Metastatic Pancreatic Carcinoma in the Ovary (tissue), 1 donor: ENCODE measurements around the gene BIRC7.

DNA sequence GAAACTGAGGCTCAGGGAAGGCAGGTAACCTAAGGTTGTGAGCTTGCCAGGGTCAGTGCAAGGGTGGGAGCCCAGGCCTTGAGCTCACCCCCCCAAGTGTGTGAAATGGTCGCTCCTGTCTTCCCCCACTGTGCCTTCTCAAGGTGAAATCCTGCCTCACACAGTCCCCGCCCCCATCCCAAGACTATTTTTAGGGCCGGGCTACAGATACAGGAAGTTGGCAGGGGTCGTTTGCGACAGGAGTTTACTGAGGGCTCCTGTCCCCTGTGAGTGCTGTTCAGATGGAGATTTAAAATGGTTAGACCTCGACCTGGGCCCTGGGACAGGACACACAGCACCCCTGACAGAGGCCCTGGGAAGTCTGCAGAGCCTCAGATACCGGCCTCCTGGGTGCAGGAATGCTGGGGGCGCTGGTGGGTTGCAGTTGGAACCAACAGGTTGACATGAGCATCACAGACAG is 18.8 kb upstream of the GATA5 start:
- PRO-cap, result no peak

DNA sequence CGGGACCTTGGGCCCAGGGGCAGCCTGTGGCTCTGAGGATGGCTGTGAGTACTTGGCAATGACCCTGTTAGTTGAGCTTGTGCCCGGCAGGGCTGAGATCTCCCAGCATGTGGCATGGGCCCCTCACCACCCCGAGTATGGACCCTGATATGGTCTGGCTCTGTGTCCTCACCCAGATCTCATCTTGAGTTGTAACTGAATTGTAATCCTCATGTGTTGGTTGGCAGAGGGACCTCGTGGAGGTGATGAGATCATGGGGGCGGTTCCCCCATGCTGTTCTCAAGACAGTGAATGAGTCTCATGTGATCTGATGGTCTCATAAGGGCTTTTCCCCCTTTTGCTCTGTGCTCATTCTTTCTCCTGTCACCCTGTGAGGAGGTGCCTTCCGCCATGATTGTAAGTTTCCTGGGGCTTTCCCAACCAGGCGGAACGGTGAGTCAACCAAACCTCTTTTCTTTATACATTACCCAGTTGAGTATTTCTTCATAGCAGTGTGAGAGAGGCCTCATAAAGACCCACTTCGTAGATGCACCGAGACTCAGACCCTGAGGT is 26.0 kb upstream of the GATA5 start:
- PRO-cap, result no peak

GRCh38 chr20:62523755-62524214 is 48.0 kb upstream of the GATA5 start:
- PRO-cap, result no peak

DNA sequence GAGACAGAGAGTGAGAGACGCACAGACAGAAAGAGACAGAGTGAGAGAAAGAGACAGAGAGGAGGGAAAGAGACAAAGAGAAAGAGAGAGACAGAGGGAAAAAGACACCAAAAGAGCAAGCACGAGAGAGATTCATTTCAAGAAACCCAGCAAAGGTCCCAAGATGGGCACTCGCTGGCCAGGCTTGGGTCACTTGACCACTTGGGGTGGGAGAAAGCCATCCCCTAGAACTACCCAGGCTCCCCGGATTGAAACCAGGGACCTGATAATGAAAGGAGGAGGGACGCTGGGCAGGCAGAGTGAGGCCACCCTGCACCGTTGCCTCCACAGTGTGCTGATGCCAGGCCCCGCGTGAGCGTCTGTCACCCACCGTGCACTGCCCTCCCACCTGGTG is 67.9 kb upstream of the SLCO4A1 start:
- PRO-cap, result no peak

- PRO-cap, result unidirectional peak, plus-strand start at chr20:62603960
Observed at GRCh38 chr20:62603814-62604193, 38.5 kb upstream of the SLCO4A1 start.

- PRO-cap, result no peak
Observed at GRCh38 chr20:62685965-62686607, 22.6 kb upstream of the NTSR1 start.

DNA sequence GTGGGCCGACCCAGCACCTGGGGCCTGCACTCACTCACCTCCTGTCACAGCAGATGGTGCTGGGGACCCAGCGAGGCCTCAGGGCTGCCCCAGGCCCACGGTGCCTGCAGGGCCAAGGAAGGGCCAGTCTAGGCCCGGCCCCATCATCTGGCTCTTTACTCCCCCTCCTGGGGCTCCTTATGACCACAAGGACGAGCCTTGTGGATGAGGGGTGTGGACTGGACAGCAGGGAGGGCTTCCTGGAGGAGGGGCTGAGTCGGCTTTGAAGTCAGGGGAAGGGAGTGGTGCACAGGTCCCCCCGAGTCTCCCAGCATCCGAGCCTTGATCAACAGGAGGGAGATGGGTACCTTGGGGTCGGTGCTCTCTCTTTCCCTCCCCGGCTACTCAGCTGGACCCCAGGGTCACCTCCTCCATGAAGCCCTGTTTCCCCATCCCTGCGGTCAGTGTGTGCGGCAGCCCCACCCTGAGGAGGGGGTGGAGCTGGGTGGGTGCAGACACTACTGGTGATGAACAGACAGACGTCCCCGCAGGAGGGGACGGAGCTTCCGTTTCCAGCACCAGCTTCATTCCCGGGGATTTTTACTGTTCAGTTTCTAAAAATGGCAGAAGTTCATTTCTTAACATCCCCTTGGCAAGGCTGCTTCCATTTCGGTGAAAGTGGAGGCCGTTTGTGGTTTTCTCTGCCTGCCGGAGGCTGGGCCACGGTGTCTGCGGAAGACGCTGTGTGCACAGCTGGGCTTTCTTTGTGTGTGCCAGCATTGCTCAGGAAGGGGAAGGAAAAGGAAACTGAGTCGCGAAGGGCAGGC is 19.5 kb downstream of the NTSR1 start:
- PRO-cap, result no peak

- PRO-cap, result no peak
Observed at GRCh38 chr20:62768400-62769017, 27.8 kb upstream of the MRGBP start.

- PRO-cap, result no peak
Observed at GRCh38 chr20:62772976-62773595, 23.2 kb upstream of the MRGBP start.

GRCh38 chr20:62840580-62841172 is 20.9 kb downstream of the TCFL5 start:
- PRO-cap, result no peak

- PRO-cap, result no peak
Observed at GRCh38 chr20:62910497-62911495, 15.5 kb downstream of the DIDO1 start.

DNA sequence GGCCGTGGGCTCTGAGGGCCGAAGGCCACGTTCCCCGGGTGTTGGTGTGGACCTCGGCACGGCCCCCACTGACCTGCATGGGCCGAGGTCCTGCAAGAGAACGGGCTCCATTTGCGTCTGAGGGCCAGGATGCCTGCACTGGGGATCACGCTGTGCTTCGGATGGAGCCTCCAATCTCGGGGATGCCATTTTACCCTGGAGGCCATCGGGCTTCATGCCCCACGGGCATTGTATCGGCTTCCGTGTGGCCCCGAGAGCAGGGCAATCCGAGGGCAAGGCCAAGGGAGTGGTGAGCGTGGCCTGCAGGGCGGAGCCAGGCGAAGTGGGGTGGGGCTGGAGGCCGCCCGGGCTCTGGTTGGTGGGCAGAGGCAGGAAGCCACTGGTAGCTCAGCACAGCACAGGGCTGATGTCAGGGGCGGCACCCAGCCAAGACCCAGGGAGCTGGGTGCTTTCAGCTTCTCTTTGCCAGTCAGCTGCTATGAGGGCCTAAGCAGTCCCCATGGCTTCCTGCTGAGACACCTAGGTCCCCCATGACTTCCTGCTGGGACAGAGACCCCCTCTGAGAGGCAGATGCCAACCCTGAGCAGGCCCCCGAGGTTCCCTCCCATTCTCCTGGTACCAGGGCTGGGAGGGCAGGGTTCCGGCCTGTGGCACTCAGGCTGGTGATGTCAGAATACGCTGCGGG is 57.6 kb upstream of the BHLHE23 start:
- PRO-cap, result no peak

DNA sequence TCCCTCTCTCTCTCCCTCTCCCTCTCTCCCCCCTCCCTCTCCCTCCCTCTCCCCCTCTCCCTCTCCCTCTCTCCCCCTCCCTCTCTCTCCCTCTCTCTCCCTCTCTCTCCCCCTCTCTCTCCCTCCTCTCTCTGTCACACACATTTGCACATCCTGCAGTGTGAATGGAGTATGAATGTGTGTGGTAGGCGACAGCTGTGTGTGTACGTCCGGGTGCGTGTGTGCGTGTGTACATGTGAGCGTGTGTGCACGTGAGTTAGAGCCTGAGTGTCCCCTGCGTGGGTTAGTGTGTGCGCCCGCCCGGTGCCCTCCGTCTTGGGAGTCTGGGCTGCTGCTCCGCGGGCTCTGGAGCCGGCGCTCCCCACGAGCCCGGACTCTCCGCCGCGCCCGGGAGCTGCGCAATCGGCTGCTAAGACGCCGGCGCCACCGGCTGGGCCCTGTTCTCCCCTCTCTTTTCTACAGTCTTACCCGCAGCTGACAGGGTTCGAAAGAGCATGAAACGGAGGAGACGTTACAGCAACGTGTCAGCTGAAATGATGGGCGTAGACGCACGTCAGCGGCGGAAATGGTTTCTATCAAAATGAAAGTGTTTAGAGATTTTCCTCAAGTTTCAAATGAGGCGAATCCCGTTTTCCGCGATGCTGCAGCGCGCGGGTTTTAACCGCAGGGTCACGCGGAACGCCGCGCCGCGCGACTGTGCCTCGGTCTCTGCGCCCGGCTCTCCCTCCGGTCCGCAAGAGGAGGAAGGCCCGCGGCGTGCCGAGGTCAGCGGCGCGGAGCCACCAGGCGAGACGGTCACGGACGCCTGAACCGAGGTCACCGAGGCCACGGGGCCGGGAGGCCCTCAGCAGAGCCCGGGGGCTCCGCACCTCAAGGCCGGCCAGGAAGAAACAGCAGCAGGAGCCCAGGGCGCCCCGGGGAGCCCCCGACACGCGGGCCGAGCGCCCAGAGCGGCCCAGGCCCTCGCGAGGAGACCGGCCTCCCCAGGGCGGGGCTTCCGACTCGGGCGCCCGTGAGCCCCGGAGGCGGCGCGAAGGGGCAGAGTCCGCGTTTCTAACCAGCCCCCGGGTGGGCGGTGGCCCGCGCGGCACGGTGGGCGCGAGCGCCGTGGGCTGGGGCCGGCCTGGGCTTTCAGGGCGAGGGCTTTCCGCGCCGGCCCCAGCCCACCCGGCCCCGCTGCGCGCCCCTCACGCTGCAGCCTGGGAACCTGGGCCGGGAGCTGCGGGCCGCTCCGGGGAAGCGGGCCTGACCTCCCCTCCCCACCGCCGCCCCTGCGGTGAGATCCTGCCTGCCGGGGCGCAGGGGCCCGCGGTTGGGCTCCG is 95.3 kb upstream of the BHLHE23 start:
- PRO-cap, result unidirectional peak, minus-strand start at position 460 of the sequence; bidirectional peak, plus-strand start at position 1,022 of the sequence, minus-strand start at position 965 of the sequence

DNA sequence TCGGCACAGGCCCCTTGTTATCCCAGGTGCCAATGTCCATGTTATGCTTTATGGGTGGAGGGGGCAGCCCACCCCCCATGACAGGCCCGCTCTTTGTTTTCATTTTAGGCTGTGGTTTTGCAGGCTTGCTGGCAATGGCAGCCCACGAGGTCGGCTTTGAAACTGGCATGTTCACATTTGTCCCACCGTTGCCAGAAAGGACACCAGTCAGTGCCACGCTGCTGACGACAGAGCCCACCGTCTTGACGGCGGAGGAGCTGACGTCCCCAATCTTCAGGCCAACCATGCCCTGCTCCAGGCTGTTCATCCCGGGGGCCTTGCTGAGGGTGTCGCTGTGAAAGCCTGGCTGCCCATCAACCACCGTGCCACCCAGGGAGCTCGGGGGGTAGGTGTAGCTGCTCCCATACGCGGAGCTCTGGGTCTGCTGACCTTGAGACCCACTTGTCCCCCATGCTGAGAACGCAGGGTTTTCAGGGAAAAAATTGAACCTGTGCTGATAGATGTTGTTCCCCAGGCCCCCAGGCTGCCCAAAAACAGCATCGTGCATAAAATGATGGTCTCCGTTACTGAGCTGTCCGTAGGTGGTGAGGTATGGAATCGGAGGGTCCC is 12.7 kb downstream of the YTHDF1 start:
- PRO-cap, result no peak

DNA sequence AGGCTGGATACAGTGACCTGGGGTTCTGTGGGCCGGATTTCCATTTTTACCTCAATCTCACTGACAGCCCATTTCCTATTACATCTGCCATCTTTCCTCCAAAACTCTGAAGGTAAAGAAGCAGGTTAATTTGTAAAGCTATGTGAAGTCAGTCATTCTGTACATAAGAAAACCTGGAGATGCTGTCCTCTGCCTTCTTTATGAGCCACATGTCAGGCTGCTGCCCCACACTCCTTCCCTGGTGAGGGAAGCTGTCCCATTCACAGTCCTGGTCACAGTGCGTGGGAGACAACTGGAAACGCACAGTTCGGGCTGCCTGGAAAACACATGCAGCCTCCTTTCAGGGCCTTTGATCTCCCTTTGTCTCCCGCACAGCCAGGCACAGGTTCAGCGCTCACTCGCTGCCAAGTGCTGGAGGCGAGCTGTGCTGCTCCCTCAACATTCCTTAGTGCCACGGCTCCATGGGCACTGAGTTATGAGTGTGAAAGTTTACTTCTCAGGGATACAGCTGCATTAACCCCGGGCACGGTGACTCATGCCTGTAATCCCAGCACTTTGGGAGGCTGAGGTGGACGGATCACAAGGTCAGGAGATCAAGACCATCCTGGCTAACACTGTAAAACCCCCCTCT is 9.1 kb downstream of the YTHDF1 start:
- PRO-cap, result no peak

DNA sequence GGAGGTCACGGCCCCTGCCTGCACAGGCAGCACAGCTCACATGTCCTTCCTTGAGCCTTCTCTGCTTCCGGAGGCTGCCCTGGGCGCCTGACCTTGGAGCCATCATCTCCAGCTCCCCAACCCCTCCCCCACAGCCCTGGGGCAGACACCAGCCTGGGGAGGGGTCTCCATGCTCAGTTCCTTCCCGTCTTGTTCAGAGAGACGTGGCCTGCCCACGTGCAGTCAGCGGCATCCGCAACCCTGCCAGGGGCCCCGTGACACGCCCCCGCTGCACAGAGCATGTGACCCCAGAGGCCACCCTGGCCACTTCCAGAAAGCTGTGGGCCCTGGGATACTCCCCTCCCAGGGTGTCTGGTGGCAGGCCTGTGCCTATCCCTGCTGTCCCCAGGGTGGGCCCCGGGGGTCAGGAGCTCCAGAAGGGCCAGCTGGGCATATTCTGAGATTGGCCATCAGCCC is at the start of gene BIRC7:
BIRC7 (plus strand) TSS at position 306 of the 456 bp plus-strand sequence.
- PRO-cap, result no peak

- PRO-cap, result no peak
Observed at GRCh38 chr20:63370736-63371106, 9.6 kb upstream of the CHRNA4 start.

DNA sequence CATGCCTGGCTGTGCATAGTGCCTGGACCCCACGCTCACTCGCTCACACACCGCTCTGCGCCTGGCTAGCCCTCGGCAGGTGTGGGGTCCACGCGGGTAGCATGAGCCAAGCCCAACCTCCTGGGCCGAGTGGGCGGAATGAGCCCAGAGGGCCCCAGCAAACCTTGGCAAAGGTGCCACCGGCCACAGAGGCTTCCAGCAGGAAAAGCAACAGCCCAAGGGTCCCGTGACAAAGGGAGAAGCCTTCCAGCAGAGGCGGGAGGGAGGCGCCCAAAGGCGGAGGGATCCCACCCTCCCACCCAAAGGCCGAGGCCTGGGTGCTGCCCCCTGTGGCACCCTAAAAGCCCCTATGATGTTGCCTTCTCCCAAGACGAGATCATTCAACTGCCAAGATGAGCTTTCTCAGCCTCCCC is 19.5 kb upstream of the CHRNA4 start:
- PRO-cap, result no peak

DNA sequence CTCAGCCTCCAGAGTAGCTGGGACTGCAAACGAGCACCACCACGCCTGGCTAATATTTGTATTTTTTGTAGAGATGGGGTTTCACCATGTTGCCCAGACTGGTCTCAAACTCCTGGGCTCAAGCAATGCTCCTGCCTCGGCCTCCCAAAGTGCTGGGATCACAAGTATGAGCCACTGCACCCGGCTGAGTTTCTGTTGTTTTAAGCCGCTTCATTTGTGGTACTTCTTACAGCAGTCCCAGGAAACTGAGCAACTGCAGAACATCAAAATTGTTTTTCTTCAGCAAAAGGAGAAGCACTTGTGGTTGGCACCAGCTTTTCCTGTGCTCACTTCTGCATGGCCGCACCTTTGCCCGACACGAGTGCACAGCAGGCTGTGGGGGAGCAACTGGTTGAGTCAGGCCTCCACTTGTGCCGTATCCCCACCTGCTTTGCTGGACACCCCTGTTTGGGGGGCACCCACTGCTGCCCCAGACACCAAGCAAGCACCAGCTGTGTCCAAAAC is 8.4 kb upstream of the GMEB2 start:
- PRO-cap, result no peak

GRCh38 chr20:63635712-63636283 is 8.9 kb upstream of the GMEB2 start:
- PRO-cap, result no peak